Metastatic Liver Carcinoma in the Lung (tissue), 2 donors: Measurements from ENCODE around the genes TEX44 and NPPC.

DNA sequence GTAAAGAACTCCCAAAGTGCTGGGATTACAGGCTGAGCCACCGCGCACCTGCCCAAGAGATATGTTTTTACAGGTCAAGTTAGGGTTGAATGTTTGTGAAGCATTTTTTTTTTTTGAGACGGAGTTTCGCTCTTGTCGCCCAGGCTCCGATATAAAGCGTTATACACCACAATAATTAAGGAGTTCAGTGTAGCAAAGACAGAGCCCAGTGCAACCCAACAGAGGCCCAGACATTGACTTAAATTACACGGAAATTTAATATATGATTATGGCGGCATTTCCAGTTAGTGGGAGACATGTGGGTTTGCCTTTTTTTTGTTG, 15.3 kb downstream of the ITM2C start:
- PRO-cap, 2 experiments = no peak in any of the 2 experiments

GRCh38 chr2:230905271-230905727, 19.7 kb downstream of the GPR55 start:
- PRO-cap, 2 experiments = no peak in any of the 2 experiments

- PRO-cap, 2 experiments = no peak in any of the 2 experiments
Observed at GRCh38 chr2:230957261-230957664, 32.2 kb upstream of the GPR55 start.

- PRO-cap, 2 experiments = no peak in any of the 2 experiments
Observed at GRCh38 chr2:230987006-230987614, 8.8 kb upstream of the SPATA3 start.

GRCh38 chr2:231038513-231039049, 1.3 kb downstream of the C2orf72 start:
- PRO-cap, 2 experiments = no peak in any of the 2 experiments

DNA sequence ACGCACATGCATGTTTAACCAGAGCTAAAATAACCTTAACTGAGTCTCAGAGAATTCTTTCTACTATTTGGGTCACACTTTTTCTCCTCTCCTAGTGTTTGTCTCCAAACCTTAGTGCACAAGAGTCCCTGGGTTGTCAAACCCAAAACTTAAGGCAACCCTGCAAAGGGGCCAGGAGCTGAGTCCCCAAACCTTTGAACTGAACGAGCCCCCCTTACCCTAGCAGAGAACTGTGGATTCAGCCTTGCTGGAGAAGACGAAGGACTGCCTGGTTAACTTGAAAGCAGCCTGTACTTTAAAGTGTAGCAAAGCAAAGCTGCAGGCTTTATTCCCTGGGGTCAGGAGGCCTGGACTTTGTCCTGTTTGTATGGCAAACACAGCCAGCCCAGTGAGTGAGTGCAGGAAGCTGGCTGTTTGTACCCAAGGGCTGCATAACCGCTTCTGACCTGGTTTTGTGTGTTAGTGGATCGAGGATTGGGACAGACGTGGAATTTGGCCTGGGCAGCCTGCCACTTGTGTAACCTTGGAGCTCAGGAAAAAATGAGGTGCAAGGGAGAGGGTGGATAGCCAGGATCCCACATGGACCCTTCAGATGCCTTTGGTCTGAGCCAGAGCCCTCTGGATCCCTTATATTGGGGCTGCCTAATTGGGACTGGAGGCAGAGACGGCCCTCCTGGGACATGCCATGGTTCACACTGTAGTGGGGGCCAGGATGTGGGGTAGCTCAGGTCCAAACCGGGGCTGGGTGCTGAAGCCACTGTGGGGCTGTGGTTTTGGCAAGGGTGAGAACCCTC, 6.4 kb upstream of the PSMD1 start:
- PRO-cap, 2 experiments = no peak in any of the 2 experiments

DNA sequence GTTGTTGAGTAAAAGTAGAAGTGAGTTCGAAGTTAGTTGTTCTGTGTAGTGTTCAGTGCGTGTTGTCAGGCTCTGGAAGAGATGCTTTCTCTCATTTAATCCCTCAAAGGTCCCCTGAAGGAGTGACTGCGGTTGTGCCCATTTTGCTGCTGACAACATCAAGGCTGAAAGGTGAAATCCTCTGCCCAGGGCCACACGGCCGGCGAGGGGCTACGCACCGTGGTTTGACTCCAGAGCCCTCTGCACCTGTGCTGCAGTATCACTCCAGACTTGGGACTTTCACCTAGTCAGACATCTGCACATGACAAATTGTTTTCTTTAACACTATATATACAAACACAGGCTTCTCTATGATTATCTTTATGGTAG, 90.1 kb downstream of the ARMC9 start:
- PRO-cap, 2 experiments = no peak in any of the 2 experiments

- PRO-cap, 2 experiments = no peak in any of the 2 experiments
Observed at GRCh38 chr2:231369873-231370963, 25.3 kb upstream of the B3GNT7 start.

GRCh38 chr2:231370964-231371720, 24.4 kb upstream of the B3GNT7 start:
- PRO-cap, 2 experiments = no peak in any of the 2 experiments

- PRO-cap, 2 experiments = no peak in any of the 2 experiments
Observed at GRCh38 chr2:231379516-231380110, 15.9 kb upstream of the B3GNT7 start.

GRCh38 chr2:231391799-231392744, 3.4 kb upstream of the B3GNT7 start:
- PRO-cap, 2 experiments = no peak in any of the 2 experiments

- PRO-cap, 2 experiments = no peak in any of the 2 experiments
Observed at GRCh38 chr2:231460089-231461054, 3.9 kb downstream of the NCL start.

DNA sequence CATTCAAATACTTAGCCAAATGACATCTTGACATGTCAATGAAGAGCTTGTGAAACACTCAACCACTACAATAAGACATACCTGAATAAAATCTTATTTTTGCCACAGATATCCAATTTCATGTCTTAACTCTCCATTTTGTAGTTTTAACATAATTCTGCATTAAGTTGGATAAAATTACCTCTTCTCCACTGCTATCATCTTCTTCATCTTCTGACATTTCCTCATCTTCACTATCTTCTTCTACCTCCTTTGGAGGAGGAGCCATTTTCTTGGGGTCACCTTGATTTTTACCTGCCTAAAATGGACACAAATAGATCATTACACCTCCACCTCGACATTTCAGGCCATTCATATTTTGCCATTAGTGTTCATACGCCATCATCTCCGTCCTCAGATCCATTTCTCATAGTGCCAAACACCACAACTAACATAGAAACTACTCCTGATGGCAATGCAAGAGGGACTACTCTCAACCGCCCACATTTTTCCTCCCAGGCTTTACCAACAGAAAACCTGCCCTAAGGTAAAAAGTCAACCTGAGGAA, 1.2 kb downstream of the NCL start:
- PRO-cap, 2 experiments = no peak in any of the 2 experiments

GRCh38 chr2:231464683-231465712, 714 bp upstream of the NCL start:
- PRO-cap, 2 experiments = peak in 2 of 2 experiments; most common plus-strand start chr2:231464763 (in 2)

- PRO-cap, 2 experiments = no peak in any of the 2 experiments
Observed at GRCh38 chr2:231592674-231593015, at the start of gene TEX44. TEX44 (plus strand) TSS chr2:231592864.

- PRO-cap, 2 experiments = peak in 1 of 2 experiments; most common plus-strand start chr2:231615428 (in 1)
Observed at GRCh38 chr2:231615350-231615875, 22.7 kb downstream of the TEX44 start.

DNA sequence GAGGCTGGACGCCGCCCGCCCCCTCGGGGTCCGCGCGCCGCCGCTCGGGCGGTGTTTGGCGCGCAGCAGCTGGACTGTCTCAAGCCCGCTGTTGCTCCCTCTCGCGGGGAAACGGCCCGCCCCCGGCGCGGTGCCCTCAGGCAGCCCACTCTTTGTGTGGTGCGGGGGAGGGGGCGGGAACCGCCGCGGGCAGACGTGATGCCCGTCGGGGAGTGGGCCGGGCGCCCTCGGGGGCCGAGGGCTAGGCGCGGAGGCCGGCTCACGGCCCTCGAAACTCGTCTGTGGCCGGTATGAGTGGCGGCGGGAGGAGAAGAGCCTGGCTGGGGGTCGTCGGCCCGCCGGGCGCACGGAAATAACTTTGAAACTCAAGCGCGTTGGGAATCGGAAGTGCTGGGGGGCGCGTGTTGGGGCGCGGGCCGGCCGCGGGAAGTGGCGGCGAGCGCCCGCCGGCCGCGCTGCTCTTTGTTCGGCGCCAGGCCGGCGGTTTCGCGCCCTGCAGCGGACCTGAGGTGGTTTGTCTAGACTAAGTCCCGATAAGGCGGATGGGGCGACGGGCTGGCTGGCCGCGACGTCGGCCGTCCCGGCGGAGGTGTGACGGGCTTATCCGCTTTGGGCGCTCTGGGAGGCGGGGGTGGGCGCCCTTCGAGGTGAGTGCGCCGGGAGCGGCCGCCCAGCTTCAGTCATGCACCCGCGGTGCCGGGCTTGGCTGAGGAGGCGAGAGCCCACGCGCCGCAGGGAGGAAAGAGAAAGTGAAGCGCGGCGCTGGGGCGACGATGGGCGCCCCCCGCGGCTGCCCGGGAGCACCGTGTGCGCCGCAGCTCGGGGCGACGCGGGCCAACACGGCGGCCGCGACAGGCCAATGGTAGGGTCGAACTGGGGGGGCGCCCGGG, 674 bp downstream of the PTMA start:
- PRO-cap, 2 experiments = no peak in any of the 2 experiments

- PRO-cap, 2 experiments = no peak in any of the 2 experiments
Observed at GRCh38 chr2:231924911-231925764, 1.1 kb downstream of the NPPC start.

DNA sequence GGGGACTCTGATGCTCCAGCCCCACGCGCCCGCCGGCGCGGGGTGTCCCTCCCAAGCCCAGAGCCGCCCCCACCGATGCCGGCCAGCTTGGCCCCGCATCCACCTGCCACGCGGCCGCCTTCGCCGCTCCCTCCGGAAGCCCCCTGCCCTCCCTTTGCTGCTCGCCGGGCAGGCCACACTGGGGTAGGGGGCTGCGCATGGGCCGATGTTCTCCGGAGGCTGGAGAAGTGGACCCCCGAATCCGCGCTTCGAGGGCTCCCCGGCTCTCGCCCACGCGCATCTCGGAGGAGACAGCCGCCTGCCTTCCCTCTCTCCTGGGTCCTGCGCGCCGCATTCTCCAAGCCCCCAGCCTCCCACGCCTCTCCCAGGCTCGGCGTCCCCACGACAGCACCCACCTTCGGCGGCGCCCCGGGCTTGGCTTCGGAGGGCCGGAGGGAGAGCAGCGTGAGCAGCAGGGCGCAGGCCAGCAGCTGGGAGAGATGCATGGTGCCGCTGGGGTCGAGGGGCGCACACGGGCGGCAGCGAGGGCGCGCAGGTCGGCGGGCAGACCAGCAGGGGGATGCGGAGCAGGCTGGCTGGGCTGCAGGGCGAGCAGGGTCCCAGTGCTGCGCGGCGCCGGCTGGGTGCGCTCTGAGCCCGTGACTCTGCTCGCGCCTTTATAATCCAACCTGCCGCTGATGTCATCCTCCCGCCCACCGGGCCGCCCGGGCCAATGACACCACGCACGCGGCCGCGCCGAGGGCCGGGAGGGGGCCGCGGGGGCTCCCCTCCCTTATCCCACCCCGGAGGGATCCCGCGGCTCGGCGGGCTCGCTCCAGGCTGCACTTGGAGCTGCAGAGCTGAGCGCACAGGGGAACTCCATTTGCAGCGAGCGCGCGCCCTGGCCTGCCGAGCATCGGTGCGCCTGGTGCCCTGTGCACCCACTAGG, at the start of gene NPPC:
NPPC (minus strand) TSS at position 632 of the 928 bp plus-strand sequence.
- PRO-cap, 2 experiments = no peak in any of the 2 experiments

- PRO-cap, 2 experiments = no peak in any of the 2 experiments
Observed at GRCh38 chr2:232300752-232301141, 77.8 kb upstream of the ALPP start.